AG10803 (cell line): ENCODE measurements around a stretch of chr20.

DNA sequence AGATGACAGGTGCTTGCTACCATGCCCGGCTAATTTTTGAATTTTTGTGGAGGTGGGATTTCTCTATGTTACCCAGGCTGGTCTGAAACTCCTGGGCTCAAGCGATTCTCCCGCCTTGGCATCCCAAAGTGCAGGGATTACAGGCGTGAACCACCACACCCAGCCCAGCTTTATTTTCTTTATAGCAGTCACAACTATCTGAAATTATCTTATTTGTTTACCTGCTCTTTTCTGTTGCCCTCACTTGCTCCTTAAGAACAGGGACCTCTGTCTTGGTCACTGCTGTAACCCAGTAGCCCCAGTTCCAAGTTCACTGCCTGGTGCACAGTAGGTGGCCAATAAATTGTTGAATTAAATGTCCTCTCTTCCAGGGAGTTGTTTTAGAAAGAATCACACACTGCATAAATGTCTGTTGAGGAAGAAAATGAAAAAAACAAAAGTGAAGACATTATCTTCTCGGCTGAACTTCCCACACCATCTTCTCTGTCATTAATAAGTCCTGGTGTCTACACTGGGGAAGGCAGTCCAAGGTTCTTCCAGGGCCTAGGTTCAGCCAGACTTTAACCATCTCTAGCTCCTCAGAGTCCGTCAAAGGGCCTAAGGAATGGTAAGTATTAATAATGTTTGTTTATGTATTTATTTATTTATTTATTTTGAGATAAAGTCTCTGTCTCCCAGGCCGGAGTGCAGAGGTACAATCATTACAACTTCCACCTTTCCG lies 3.0 kb upstream of the SOX12 start:
- RRBS = no CpG with 5 or more reads among the region's 8 CpGs

- RRBS = no CpG with 5 or more reads among the region's 16 CpGs
These were observed 7.3 kb downstream of the SOX12 start for GRCh38 chr20:332235-333526.

GRCh38 chr20:409369-410359 lies 1.6 kb downstream of the RBCK1 start:
- RRBS = no CpG with 5 or more reads among the region's 14 CpGs

- RRBS = no CpG with 5 or more reads among the region's 14 CpGs
These were observed 23.8 kb downstream of the TBC1D20 start for GRCh38 chr20:438333-439141.

- RRBS = no CpG with 5 or more reads among the region's 9 CpGs
These were observed 17.5 kb downstream of the TBC1D20 start for GRCh38 chr20:444928-445206.

GRCh38 chr20:445207-445486 lies 17.2 kb downstream of the TBC1D20 start:
- RRBS = no CpG with 5 or more reads among the region's 3 CpGs

- RRBS = no CpG with 5 or more reads among the region's 10 CpGs
These were observed 372 bp upstream of the TBC1D20 start for GRCh38 chr20:462766-463043.

DNA sequence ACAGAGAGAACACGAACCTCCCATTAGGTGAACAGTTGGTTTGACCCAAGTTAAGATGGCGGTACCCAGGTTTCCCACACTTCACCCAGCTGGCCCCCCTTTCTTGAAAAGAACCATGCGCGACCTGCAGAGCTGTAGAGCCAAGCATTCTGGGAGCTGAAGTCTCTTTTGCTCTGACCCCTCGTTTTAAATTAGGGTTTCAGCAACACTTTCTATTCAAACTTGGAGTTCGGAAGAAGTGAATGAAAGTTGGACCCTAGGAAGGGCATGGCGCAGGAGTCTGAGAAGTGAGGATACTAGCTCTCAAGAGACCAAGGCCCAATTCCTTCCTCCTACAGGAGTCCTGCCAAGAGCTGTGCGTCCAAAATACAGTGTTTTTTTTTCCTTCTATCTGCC lies 437 bp upstream of the CSNK2A1 start:
- RRBS = no CpG with 5 or more reads among the region's 8 CpGs

GRCh38 chr20:595381-596017 lies 14.6 kb downstream of the TCF15 start:
- RRBS = no CpG with 5 or more reads among the region's 14 CpGs

DNA sequence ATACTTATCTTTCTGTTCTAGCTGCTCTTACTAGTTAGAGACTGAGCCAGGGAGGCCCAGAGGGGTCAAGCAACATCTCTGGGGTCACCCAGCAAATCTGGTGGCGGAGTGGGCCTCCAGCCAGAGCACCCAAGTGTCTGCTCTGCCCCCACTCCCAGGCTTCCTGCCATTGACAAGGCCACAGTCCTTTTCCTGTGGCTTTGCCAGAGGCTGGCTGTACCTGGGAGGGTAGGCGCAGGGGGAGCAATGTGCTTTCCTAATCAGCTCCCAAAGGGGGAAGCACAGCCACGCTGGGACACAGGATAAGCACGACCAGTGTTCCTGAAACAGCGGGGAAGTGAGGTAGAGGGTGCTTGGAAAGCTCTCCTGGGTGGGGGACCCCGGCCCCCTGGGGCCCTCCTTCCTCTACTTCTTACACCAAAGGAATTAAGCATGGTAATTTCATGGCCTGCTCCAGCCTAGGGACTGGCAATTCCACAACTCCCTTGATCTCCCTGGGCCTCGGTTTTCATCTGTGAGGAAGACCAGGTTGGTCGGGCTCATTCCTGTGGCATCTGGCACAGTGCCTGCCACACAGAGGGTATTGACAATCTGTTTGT lies 7.6 kb downstream of the TCF15 start:
- RRBS = no CpG with 5 or more reads among the region's 8 CpGs

GRCh38 chr20:646516-647835 lies 6.0 kb downstream of the SRXN1 start:
- RRBS = no CpG with 5 or more reads among the region's 2 CpGs

DNA sequence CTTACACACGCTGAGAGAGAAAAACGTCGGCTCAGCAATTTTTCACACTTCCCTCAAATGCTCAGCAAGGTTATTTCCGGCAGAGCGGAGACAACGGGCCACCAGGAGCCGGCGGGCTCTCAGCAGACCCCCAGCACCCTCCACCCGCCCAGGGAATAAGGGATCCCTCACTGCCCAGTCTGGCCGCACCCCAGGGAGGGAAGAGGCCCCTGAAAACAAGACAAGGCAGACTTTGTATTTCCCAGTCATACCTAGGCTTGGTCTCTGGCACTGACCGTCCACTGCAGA lies 2.8 kb downstream of the SCRT2 start:
- RRBS = no CpG with 5 or more reads among the region's 11 CpGs

DNA sequence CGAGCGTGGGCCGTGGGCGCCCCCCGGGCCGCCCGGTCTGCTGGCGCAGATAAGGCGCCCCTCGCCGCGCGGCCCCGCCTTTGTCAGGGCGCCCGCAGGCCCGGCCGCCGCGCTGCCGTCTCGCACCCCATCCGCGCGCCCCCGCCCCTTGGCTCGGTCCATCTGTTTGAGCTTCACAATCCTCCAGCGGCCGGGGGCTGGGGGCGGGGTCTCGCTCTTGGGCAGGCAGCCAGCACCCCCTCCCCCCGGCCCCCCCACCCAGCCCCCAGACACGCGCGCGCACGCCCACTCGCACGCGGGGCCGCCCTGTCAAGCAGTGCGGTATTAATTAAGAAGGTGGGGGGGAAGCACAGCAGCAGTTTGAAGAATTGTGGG lies 34.5 kb upstream of the SCRT2 start:
- RRBS = 2% methylated on average over 28 of the region's 42 CpGs

DNA sequence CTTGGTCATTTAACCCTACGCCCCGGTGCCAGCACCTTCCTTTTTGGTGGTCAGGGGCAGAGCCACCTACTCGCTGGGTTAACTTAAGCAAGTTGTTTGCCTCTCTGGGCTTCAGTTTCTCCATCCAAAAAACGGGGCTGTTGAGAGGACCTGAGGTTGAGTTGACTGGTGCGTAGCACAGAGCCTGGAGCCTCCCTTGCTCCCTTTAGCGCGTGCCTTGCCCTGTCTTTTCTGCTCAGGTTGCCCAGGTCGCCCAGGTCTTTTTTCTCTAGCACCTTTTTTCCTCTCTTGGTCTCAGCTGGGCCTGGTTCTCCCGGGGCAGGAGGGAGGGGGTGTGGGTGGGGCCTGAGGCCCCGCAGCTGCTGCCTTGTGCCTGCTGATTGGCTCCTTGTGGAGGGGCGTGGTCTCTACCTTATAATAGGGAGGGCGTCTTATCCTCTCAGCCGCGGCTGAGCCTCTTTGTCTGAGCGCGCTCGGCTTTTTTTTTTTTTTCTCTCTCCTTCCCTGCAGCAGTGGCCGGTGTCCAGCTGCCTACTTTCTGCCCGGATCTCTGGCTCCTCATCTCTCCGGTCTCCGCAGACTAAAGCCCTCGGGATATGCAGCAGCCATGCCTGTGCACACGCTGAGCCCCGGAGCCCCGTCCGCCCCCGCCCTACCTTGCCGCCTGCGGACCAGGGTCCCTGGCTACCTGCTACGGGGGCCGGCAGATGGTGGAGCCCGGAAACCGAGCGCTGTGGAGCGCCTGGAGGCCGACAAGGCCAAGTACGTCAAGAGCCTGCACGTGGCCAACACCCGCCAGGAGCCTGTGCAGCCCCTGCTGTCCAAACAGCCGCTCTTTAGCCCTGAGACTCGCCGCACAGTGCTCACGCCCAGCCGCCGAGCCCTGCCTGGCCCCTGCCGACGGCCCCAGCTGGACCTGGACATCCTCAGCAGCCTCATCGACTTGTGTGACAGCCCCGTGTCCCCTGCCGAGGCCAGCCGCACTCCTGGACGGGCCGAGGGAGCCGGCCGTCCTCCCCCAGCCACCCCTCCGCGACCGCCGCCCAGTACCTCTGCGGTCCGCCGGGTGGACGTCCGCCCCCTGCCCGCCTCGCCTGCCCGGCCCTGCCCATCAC lies 11.0 kb downstream of the FAM110A start:
- RRBS = 40% methylated on average over 26 of the region's 67 CpGs

DNA sequence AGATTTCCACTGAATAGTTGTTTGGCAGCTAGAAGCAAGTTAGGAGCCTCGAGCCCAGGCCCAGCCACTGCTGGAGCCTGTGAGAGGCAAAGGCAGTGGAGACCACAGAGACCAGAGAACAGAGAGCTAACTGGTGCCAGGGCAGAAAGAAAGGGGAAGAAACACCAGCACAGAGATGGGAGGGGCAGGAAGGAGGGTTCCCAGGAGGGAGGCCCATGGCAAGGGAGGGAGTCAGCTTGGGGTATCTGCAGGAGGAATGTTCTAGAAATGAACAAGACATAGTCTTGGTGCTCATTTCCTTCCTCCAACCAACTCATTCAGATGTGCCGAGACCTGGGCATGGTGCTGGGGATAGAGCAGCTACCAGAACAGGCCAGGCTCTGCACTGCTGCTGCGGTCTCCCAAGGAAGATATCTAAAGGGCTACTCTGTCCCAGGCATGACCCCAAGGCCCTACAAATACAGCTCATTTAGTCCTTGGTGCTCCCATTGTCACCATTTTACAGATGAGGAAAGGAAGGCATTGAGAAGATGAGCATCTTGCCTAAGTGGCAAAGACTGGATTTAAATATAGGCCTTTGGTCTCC lies 10.6 kb downstream of the ANGPT4 start:
- RRBS = no CpG with 5 or more reads among the region's 3 CpGs

- RRBS = no CpG with 5 or more reads among the region's 15 CpGs
These were observed 16.5 kb downstream of the PSMF1 start for GRCh38 chr20:1134904-1135300.

DNA sequence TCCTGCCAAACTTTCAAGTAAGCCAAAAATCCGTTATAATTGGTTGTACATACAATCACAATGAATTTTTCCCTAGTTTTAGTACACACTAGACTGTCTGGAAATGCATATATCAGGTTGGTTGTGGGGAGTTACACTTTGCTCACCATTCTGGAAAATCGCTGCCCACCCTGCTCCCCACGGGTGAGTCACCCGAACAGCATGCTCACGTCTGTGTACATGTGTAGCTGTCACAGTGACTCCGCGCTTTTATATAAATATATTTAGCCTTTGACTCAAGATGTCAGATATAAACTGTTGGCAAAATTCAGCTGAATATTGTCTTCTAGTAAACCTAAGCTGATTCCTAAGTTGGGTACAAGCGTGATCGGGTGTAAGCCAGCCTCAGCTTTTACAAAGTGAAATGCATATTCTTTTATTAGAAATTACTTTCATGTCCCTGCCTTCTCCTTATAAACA lies 4.4 kb downstream of the SDCBP2 start:
- RRBS = no CpG with 5 or more reads among the region's 9 CpGs

DNA sequence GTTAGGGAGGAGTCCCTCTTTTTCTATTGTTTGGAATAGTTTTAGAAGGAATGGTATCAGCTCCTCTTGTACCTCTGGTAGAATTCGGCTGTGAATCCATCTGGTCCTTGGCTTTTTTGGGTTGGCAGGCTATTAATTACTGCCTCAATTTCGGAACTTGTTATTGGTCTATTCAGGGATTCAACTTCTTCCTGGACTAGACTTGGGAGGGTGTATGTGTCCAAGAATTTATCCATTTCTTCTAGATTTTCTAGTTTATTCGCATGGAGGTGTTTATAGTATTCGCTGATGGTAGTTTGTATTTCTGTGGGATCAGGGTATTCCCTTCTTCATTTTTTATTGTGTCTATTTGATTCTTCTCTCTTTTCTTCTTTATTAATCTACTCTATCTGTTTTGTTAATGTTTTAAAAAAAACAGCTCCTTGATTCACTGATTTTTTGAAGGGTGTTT lies 14.3 kb downstream of the SIRPD start:
- RRBS = no CpG with 5 or more reads among the region's 4 CpGs

- RRBS = no CpG with 5 or more reads among the region's 2 CpGs
These were observed 714 bp downstream of the SIRPG start for GRCh38 chr20:1656965-1657164.